Ileum (tissue), 1 donor: ENCODE results near the genes NR3C1, RBM27 and POU4F3.

- PRO-cap, result no peak
These were observed 187.3 kb downstream of the ARHGAP26 start for GRCh38 chr5:142957281-142958134.

GRCh38 chr5:142977544-142977991 lies 207.4 kb downstream of the ARHGAP26 start:
- PRO-cap, result no peak

DNA sequence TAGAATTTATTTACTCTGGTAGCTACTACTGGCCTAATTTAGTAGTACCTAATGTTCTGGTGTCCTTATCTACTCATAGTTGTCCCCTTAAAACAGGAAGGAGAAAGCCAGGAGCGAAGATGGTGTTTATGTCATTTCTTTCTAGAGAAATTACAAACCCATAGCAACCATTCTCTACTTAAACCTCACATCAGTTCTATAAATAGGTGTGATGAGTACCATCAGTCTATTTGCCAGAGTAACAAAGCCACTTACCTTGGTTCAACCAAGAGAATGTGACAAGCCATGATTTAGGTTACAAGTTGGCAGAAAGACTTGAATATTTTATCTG lies 286.6 kb downstream of the ARHGAP26 start:
- PRO-cap, result no peak

DNA sequence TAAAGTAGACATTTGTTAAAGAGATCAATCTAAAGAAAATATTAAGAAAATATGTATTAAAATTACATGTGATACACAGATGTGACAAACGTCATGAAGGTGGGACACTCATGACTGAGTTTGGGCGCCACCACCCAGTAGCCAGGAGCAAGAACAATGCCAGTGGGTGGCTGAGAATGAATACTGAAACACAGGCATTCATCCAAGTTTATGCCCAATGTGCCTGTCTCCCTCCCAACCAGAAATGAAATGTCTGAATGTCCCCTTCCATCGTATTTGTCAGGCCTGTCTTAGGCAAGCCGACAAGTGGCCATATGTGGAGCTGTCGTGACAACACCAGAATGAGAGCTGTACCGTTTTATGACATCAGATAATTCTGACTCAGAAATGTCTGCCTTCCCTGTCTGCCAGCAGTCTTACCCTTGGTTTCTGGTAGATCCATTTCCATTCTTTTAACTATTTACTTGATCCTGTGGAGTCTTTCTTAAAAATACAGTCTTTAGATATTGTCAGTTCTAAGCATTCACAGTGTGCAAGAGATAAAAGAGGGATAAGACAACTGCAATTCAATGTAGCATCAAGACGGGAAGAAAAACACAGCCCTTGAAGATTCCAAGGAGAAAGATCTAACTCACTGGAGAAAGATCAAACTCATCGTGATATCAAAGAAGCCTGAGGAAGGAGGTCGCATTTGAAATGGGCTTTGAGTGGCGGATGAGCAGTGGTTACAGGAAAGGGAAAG lies 211.7 kb downstream of the NR3C1 start:
- PRO-cap, result no peak

- PRO-cap, result no peak
These were observed 195.9 kb downstream of the NR3C1 start for GRCh38 chr5:143207438-143208230.

DNA sequence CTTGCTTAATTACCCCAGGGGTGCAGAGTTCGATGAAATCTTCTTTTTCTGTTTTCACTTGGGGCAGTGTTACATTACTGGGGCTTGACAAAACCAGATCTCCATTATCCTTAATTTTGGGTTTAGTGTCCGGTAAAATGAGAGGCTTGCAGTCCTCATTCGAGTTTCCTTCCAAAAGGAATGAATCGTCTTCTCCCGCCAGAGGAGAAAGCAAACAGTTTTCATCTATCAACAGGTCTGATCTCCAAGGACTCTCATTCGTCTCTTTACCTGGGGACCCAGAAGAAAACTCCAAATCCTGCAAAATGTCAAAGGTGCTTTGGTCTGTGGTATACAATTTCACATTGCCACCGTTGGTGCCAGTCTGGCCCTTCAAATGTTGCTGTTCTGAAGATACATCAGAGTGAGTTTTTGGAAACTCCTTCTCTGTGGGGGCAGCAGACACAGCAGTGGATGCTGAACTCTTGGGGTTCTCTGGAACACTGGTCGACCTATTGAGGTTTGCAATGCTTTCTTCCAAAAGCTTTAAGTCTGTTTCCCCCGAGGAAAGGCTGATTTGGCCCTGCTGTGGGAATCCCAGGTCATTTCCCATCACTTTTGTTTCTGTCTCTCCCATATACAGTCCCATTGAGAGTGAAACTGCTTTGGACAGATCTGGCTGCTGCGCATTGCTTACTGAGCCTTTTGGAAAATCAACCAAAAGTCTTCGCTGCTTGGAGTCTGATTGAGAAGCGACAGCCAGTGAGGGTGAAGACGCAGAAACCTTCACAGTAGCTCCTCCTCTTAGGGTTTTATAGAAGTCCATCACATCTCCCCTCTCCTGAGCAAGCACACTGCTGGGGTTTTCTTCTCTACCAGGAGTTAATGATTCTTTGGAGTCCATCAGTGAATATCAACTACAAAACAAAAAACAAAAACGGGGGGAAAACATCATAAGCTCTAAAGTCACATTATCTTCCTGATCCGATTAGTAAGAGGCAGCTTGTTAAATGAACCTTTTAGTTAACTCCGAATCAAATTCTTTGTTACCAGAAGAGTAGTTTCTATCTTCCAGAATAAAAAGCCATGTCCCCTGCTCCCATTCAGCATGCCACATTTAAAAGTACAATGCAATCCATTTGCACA lies 3.2 kb downstream of the NR3C1 start:
- PRO-cap, result bidirectional peak, plus-strand start at position 716 of the sequence, minus-strand start at position 693 of the sequence

DNA sequence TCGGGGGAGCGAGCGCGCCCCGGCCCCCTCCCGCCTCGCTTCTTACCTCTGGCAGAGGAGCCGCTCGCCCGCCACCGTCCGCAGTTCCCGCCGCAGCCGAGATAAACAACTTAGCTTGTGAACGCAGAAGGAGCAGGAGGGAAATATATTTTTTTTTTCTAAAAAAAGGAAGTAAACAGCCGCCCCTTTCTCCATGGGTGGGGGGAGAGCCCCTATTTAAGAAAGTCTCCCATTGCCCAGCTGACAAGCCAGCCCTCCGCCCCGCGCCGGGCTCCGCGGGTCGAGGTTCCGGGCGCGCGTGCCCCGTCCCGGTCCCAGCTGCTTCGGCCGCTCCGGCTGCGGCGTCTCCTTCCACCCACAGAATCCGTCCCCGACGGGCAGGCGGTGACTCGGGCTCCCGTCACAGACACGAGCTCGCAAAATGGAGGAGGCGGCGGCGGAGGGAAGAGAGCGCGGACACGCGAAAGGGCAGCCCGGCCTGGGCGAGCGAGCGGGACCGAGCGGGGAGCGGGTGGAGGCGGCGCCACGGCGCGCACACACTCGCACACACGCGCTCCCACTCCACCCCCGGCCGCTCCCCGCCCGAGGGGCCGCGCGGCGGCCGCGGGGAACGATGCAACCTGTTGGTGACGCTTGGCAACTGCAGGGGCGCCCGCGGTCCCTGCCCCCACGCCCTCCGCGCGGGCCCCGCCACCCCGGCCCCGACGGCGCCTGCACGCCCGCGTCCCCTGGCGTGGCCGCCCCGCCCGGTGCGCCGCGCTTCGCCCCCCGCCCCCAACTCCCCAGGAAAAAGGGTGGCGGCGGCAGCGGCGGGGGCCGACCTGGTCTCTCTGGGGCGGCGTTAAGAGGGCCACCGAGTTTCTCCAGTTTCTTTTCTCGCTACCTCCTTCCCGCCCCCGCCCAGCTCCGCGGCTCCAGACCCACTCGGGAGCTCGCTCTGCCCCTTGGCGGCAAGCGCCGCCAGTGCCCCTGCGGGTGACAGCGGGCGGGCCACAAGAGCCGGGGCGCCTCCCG lies at the start of gene NR3C1:
Gene NR3C1, minus strand, starts transcription at position 522 of the 1,014 bp plus-strand sequence.
- PRO-cap, result bidirectional peak, plus-strand start at position 74 of the sequence, minus-strand start at position 103 of the sequence; bidirectional peak, plus-strand start at position 693 of the sequence, minus-strand start at position 458 of the sequence; bidirectional peak, plus-strand start at position 788 of the sequence, minus-strand start at position 965 of the sequence

- PRO-cap, result no peak
These were observed 14.5 kb upstream of the NR3C1 start for GRCh38 chr5:143417835-143418525.

DNA sequence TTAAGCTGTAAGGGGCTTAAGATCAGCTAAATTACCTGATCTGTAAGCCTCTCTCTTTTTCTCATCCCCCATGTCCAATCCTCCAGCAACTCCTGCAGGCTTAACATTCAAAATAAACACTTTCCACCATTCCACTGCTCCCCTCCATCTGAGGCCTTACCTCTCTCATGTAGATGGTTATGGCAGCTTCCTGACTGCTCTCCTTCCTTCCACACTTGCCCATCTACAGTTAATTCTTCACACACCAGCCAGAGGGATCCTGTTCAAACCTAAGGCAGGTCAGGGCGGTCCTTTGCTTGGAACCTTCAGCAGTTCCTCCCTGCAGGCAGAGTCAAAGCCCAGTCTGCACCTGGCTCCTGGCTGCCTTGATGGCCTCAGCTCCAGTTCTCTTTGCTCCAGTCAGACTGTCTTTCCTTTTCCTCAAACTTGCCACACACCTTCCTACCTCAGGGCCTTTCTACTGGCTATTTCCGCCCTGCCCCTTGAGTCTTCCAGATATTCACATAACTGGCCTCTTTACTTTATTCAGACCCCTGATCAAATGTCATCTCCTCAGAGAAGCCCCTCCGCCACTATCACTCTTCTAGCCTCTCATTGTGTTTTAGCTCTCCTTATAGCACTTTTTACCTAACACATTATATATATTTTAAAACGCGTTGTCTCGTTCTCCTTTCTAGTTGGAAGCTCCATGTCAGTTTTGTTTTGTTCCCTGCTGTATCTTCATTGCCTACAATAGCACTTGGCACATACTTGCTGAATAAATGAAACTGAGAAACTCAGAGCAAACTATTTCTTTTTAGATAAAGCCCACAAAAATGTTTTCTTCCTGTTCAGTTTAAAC lies 30.3 kb upstream of the NR3C1 start:
- PRO-cap, result no peak

GRCh38 chr5:143595156-143595878 lies 191.8 kb upstream of the NR3C1 start:
- PRO-cap, result no peak

DNA sequence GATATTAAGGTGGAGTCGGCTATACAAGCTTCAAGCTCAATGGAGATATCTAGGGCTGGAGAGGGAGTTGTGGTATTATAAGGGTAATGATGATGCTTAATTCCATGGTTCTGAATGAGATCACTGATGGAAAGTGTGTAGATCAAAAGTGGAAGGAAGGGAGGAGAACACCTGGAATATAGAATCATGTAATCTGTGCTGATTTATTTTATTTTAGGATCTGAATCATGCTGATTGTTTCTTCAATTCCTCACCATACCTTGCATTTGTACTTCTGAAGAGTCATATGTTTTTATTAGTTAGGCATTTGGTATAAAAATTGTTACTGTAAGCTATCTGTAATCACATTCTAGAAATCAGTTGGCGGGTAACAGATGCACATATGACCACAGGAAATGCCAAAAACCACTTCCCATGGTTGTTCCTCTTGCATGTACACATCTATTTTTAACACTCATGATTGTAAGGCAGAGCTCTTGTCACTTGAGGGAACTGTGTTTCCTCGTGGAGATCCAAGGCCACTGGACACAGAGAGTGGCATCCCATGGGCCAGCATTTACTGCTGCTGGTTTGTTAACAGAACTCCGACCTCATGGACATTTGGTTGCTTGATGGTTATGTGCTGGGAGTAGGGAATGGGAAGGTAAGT lies 201.7 kb upstream of the NR3C1 start:
- PRO-cap, result no peak

GRCh38 chr5:145856020-145857003 lies 16.5 kb downstream of the GRXCR2 start:
- PRO-cap, result bidirectional peak, plus-strand start at chr5:145856731, minus-strand start at chr5:145856622

GRCh38 chr5:146059171-146060370 lies 45.8 kb downstream of the PLAC8L1 start:
- PRO-cap, result no peak

DNA sequence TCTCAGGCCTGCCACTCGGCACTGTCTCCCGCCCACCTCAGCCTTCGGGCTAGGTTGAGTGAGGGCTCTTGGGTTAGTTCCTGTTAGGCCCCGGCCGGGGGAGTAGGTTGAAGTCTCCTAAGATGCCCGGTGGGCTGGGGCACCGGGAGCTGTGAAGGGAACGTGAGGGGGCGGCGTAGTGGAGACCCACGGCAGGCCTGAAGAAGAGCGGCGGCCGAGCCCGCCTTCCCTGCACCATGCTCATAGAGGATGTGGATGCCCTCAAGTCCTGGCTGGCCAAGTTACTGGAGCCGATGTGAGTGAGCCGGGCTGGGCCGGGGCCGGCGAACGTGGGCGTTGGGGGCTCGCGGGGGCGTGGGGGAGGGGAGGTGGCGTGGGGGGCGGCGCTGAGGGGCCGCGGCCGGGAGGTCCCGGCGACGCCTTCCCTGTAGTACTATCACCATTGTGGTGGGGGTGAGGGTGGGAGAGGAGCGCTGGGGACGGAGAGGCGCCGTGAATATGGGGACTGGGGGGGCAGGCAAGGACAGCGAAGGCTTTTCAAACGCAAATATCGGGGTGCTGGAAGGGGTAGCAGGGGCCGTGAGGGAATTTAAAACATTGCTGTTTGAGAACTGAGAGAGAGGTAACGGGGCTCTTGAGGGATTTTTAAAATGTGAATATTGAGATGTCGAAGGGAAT lies at the start of gene RBM27:
Gene RBM27, plus strand, starts transcription at position 76 of the 678 bp plus-strand sequence.
- PRO-cap, result bidirectional peak, plus-strand start at position 40 of the sequence, minus-strand start outside the sequence

DNA sequence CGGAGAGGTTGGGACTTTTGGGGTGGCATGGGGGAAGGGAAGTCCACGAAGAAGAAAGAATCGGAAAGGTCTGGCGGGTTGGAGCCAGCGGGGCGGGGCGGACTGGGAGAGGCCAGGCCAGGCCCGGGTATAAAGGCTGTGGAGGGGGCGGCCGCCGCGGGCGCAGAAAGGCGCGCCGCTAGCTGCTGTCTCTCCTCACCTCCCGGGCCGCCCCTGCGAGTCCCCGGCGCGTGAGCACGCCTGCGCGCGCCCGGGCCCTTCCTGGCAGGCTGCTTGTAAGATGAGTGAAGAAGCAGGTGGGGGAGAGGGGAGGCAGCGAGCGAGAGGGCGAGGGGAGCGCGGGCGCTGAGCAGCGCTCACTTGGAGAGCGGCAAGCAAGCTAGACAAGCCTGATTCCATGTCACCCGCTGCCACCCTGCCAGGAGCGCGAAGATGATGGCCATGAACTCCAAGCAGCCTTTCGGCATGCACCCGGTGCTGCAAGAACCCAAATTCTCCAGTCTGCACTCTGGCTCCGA lies at the start of gene POU4F3:
Gene POU4F3, plus strand, starts transcription at position 159 of the 518 bp plus-strand sequence.
- PRO-cap, result no peak

DNA sequence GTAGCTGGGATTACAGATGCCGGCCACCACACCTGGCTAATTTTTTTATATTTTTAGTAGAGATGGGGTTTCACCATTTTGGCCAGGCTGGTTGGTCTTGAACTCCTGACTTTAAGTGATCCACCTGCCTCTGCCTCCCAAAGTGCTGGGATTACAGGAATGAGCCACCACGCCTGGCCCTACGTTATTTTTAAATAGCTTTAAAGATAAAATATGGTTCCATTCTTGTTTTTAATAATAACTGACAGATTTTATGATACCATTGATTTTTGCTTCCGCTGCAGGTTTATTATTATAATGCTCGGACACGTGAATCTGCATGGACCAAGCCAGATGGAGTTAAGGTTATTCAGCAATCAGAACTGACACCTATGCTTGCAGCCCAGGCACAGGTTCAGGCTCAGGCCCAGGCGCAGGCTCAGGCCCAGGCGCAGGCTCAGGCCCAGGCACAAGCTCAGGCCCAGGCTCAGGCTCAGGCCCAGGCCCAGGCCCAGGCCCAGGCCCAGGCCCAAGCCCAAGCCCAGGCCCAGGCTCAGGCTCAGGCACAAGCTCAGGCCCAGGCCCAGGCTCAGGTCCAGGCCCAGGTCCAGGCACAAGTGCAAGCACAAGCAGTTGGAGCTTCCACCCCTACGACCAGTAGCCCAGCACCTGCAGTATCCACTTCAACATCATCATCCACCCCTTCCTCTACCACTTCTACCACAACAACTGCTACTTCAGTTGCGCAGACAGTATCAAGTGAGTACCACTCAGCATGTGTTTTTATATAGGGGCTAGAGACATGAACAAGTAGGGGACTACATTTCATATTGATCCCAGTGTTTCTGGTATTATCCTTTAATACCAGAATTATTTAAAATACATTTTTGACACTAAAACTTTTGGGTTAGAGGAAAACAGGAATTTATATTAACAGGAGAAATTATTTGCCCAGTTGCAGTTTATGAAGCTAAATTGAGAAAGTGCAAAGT lies 11.8 kb downstream of the TCERG1 start:
- PRO-cap, result no peak

- PRO-cap, result no peak
These were observed 126.8 kb downstream of the PPP2R2B start for GRCh38 chr5:146751640-146752307.

- PRO-cap, result no peak
These were observed 54.6 kb downstream of the DPYSL3 start for GRCh38 chr5:147454995-147455899.

DNA sequence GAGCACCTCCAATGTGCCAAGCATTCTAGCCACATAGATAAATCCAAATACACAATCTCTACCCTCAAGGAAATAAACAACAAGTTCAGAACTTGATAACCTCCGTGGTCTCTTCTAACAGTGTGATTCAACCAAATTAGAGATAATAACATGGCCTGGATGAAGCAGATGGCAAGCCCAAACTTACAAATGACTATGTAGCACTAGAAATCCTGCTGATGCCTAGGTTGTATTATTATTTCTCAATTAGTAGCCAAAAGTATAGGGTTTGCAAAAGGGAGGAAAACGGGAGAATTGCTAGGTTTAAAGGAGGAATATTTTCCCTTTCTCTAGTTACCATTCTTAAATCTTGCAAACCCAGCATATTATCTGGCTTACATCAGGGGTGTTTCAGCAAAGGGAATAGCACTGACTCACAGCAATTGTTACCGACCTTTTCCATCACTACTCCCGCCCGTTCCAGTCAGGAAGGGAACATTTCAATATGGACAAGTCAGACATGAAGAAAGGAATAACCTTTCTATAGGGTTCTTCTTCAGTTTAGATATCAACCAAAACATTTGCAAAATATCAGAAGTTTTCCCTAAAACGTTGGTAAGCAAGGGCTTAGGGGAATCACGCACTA lies 2.3 kb downstream of the DPYSL3 start:
- PRO-cap, result no peak

DNA sequence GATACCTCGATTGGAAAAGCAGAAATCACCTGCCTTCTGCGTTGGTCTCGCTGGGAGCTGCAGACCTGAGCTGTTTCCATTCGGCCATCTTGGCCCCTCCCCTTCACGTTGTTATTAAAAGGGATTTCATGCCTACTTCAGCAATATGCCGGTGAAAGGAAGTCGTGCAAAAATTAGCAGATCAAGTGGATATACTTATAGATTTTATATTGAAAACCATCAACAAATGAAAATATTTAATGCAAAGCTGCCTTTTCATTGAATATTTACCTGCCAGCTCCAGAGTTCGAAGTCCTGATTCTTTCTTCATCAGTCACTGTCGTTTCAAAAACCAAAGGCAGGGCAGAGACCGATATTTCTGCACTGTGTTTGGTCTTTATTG lies 123.1 kb downstream of the JAKMIP2 start:
- PRO-cap, result unidirectional peak, minus-strand start at position 99 of the sequence